Trachea (tissue), 1 donor: ENCODE results near the gene ASB1.

DNA sequence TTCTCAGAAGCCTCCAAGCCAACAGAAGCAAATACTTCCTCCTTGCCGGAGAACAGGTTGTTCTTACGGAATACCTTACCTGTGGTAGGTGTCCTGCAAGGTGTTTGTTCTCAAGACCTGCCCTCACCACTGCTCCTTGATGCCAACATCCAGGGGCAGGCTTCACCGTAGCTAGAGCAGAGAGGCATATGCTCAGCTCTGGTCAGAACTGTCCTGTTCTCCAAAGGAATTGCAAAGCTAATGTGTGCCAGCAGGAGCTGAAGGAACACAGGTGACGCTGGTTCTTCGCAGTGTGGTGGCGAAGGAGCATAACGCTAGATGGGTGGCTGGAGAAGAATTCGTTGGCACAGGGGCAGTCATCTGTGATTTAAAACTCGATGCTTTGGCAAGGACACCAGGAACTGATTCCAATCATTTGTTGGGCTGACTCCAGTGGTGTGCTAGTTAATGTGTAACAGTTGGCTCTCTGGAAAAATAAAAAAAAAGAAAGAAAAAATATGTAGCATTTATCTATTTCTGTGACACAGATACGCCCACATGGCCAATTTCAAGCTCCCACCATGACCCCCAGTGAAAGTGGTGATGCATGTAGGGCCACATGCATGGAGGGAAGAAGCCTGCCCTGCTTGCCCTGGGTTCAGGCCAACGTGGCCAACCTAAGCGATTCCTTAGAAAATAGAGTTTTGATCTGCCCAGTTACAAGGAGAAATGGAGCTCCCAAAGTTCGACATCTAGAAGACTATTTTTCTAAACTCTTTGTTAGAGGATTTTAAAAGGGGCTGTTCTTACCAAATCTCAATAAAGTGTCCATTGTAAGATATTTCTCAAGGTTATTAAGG, 11.5 kb upstream of the PER2 start:
- PRO-cap, result unidirectional peak, plus-strand start at position 288 of the sequence

GRCh38 chr2:238369302-238369795, 49.0 kb downstream of the TRAF3IP1 start:
- PRO-cap, result no peak

DNA sequence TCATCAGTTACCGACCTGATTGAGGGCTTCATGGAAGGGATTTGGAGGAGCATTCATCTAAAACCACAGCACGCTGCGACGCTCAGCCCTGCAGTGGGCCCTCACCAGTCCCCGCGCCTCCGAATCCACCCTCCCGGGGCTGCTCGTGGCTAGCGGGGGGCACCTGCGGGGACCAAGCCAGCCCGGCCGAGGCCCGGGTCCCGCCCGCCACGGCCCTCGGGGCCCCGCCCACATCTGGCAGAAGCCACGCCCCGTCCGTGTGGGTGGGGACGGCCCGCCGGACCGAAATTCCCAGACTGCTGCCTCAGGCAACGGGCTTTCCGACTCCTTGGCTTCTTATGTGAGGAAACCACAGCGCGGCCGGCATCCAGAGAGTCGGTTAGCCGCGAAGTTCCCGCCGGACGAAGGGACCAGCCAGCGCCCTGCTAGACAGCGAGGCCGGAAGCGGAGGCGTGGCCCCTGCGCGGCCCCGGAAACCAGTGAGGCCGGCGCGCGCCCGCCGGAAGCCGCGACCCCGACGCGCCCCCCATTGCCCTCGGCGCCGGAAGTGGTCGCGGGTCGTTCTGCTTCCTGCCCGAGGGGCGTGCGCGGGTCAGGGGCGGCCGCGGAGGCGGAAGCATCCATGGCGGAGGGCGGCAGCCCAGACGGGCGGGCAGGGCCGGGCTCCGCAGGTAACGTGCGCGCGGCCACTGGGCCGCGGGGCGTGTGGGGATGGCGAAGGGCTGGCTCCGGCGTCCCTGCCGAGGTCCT, at the start of gene ASB1:
ASB1 (plus strand) TSS at position 479 of the 750 bp plus-strand sequence.
- PRO-cap, result bidirectional peak, plus-strand start at position 479 of the sequence, minus-strand start at position 218 of the sequence; unidirectional peak, plus-strand start at position 577 of the sequence

- PRO-cap, result unidirectional peak, minus-strand start at chr2:238439537
Measured at GRCh38 chr2:238439005-238439973, 12.6 kb downstream of the ASB1 start.

DNA sequence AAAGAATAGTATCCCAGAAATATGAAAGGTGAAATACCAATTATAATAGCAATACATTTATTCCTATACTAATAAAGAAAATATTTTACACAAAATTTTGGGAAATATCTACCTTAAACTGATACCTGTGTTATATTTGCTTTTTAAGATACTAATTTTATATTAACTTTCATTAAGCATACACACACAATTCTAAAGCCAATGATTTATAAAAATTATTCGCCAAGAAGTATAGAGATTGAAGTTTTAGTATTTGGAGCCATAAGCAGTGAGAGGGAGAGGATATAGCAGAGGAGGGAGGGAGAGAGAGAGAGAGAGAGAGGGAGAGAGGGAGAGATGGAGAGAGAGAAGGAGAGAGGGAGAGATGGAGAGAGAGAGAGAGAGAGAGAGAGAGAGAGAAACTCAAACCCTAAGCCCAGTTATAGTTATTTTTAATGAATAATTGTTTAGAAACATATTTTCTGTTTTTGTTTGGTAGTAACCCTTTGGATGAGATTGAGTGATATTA, 5.3 kb downstream of the TWIST2 start:
- PRO-cap, result no peak

DNA sequence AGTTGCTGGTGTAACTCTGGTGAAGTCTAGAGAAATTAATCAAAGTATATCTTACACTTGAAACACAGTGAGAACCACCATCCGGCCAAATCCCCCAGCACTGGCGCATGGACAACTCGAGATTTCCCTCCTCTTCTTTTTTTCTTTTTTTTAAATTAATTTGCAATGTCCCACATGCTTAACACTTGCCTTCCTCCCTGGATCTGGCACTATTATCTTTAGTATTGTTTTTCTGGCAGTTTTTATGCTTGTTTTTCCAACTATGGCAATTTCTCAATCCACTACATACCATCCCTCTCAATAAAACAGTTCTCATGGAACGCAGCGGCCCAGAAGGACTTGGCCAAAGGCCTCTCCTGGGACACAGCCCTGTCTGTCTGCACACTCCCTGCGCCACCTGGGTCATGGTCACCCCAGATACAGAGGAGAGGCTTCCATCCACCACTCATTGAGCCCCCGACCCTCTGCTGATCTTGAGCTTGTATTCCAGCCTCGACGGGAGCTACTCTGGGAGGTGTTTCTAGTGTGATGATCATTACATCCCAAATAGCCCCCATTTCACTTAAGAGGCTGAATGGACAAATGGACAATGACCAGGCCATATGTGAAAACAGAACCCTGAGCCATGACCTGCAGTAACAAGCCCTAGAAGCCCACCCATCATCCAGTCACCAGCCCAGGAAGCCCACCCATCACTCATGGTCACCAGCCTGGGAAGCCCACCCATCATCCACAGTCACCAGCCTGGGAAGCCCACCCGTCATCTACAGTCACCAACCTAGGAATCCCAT, 91.2 kb downstream of the TWIST2 start:
- PRO-cap, result no peak

DNA sequence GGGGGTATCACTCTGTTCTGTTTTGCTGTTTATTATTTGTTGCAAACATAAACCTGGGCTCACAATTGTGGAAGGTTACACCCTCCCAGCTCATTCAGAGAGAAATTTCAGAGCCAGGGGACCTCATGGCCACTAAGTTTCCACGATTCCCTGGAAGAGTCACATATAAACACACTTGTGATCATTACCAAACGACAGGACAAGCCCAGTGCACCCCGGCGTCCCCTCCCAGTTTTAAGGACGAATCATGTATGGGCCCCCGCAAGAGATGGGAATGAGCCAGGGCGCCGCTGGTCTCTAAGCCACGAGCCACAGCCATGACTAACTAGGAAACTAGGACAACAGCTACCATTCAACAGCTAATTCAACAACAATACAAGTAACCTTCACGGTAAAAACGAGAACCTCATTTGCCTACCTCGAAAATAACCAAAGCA, 126.6 kb downstream of the HDAC4 start:
- PRO-cap, result no peak

- PRO-cap, result unidirectional peak, plus-strand start at chr2:239280482
Measured at GRCh38 chr2:239280055-239280689, 120.6 kb downstream of the HDAC4 start.

- PRO-cap, result bidirectional peak, plus-strand start at chr2:239309373, minus-strand start at chr2:239309200; unidirectional peak, minus-strand start at chr2:239309412; unidirectional peak, minus-strand start at chr2:239309477
Measured at GRCh38 chr2:239308651-239309587, 91.9 kb downstream of the HDAC4 start.

- PRO-cap, result no peak
Measured at GRCh38 chr2:239331225-239332114, 69.3 kb downstream of the HDAC4 start.

- PRO-cap, result no peak
Measured at GRCh38 chr2:239500675-239501718, 100.2 kb upstream of the HDAC4 start.

DNA sequence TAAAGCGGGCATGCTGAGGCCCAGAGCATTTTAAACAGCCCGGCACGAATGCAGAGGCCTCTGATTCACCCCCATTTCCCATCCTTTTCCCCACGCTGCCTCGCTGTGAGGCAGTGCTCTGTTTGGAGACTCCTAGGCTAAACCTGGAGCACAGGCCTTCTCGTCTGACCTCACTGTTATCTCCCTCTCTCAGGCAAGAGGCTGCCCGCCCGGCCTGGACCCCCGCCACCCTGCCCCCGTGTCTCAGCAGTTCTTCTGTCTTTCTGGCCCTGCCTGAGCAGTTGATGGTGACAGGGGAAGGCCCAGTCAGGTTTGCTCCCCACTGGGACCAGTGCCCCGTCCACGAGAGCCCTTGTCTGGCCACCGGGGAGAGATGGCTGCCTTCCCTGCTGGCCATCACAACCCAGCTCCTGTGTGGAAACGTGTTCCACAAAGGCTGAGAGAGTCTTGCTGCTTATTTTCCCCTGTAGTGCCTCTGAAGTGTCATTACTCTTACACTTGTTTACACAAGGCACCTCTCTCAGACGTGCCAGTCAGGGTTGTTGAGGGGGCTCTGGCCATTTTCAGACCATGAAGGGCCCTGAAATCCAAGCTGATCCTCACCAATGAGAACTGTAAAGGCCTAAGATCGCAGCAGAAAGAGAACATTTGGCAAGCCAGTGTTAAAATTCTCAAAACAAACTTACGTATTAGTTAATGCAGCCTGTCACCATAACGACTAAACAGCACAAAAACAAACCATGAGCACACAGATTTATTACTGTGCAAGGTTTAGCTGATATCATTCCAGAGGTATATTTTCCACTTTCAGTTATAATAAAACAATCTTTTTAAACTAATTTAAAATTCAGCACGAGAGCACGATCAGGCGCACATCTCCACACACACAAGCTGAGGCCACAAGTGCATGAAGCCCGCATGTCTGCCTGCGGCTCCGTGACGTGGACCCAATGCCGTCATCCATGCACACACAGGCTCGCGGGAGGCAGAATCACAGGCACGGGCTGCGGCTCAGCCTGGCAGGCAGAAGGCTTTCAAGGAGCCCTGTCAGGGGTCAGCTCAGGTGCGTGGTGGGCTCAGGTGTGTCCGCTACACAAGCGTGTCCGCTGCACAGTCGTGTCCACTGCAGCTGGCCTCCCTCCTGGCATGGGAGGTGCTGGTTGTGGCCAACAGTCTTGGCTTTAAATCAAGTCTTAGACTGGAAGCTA, 210.7 kb downstream of the NDUFA10 start:
- PRO-cap, result bidirectional peak, plus-strand start at position 988 of the sequence, minus-strand start at position 893 of the sequence

DNA sequence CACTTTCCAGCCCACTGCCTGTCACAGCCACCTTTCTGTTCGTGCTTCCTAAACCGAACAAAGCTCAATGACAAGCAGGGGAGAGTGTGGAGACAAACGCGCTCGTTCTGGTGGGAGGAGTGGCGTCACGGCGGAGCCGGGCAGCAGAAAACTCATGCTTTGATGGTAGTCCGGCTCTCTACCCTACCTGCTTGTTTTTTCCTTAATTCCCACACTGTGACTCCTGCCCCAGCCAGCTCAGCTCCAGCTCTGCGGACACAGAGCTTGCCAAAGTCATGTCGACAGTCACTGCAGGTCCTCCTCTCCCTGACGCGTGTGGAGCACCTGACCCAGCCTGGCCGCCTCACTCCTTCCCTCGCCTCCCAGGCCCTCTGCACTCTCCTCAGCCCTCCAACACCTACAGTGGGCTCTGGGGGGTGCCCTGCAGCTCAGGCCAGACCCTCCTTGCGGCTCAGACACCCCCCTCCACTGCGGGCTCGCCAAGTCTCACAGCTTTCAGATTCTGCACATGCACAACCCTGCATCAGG, 68.4 kb downstream of the NDUFA10 start:
- PRO-cap, result no peak

- PRO-cap, result no peak
Measured at GRCh38 chr2:240033341-240033640, 3.1 kb upstream of the OR6B2 start.

GRCh38 chr2:240233637-240234496, 93.4 kb upstream of the OTOS start:
- PRO-cap, result no peak

GRCh38 chr2:240374064-240374852, 61.2 kb upstream of the GPC1 start:
- PRO-cap, result unidirectional peak, plus-strand start at chr2:240374482

- PRO-cap, result no peak
Measured at GRCh38 chr2:240496223-240497312, 61.1 kb downstream of the GPC1 start.

DNA sequence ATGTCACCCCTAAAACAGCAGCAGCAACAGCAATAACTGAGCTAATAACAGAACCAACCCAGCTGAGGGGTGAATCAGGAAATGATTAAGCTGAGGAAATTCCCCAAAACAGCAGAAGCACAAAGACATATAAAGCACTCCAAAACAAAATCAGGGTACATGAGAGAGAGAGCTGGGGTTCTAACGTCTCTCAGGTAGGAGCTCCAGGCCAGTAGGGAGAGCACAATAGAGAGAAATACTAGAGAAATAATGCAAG, 43.8 kb downstream of the ANKMY1 start:
- PRO-cap, result no peak

DNA sequence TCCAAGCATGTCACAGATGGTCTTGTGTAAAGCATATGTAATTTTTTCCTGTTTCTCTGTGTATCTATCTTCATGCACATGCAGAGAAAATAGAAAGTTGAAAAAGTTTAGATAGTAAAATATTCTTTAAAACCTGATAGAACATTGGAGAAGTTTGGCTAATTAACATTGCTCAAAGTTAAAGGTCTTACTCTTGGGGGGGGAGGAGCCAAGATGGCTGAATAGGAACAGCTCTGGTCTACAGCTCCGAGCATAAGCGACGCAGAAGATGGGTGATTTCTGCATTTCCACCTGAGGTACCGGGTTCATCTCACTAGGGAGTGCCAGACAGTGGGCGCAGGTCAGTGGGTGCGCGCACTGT, 13.5 kb downstream of the ANKMY1 start:
- PRO-cap, result no peak

GRCh38 chr2:240622468-240623436, 2.5 kb upstream of the GPR35 start:
- PRO-cap, result no peak